CMK (cell line): ENCODE data around the genes PMFBP1 and RFWD3.

GRCh38 chr16:72172081-72172828 is at the start of gene PMFBP1:
TSS of gene PMFBP1 (minus strand) at chr16:72172155.
- RRBS: no CpG with 5 or more reads among the region's 7 CpGs

DNA sequence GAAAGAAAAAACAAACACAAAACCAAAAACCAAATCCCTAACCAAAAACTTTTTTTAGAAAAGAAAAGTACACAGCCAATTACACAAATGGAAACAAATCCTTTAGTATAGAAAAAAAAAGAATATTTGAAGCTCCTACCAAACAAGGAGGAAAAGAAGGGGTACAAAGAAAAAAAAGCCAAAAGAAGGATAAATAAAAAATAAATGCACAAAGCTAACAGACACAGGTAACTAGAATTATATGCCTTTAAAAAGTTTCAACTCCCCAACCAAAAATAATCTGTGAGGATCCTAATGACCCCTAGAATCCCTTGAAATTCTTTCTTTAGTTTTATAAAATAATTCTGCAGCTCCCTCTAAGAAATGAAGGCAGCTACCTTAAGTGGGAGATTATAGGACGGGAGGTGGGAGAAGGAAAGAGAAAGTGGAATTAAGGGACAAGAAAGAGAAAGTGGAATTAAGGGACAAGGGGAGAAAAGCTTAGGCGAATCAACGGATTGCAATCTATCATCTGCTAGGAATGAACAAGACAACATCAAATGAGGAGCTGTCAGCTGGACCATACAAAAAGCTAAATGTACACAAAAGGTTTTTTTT is 262.2 kb downstream of the ZFHX3 start:
- RRBS: no CpG with 5 or more reads among the region's 3 CpGs

DNA sequence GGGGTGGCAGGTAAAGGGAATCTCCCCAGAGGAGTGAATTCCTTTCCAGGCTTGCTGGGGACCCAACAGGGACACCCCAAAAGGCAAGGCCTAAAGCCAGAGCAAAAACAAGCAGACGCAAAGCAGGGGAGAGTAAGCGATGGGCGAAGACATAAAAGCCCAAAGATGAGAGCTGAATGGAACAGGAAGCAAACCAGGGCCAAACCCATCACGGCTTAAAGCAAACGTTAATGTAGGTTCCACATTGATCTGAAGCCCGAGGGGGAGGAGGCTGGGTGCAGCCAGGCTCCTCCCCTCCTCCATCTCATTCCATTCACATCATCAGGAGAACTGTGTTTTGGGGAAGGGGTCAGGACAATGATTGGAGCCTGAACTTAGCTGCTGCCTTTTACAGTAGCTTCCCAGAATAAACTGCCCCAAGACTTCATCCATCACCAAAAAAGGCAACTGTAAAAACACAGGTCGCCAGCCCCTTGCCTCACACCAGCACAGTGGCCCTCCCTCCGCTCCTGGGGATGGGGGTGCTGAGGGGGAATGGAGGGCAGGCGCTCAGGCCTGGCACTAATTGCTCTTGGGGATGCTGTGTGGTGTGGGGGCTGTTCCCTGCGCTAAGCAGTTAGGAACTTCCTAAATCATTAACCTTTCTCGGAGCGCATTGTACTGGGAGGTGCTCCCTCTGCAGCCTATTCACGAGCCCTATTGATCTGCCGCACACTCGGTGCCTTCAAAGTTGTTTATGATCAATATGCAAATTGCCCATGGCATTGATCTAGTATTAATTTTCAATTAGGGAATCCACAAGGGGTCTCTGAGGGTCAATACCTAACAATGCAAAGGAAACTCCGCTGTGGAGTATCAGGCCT is 200.1 kb downstream of the ZFHX3 start:
- RRBS: no CpG with 5 or more reads among the region's 16 CpGs

- RRBS: no CpG with 5 or more reads among the region's 27 CpGs
These were observed 199.1 kb downstream of the ZFHX3 start for GRCh38 chr16:72848492-72849595.

DNA sequence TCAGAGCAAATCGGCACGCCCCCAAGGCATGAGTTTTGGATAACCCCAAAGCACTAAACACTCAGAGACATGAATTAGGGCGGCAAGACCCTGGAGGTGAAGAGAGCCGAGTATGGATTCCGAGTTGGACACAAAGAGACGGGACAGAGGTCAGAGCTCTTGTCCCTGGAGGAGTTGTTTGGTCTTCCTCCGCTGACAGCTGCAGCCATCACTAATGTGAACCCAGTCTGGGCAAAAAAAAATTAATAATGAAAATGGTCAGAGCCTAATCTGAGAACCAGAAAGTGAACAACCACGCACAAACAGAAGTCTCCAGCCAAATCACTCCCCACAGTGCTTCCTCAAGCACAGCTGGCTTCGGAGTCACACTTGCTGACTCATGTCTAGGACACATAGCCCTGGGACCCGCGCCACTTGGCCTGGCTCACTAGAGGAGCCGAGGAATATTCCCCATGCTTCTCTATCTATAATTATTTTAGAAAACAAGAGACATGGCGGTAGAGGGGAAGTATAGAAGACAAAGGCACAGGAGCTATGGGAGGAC is 109.2 kb downstream of the ZFHX3 start:
- RRBS: no CpG with 5 or more reads among the region's 13 CpGs

GRCh38 chr16:72958262-72959298 is 89.3 kb downstream of the ZFHX3 start:
- RRBS: no CpG with 5 or more reads among the region's 40 CpGs

DNA sequence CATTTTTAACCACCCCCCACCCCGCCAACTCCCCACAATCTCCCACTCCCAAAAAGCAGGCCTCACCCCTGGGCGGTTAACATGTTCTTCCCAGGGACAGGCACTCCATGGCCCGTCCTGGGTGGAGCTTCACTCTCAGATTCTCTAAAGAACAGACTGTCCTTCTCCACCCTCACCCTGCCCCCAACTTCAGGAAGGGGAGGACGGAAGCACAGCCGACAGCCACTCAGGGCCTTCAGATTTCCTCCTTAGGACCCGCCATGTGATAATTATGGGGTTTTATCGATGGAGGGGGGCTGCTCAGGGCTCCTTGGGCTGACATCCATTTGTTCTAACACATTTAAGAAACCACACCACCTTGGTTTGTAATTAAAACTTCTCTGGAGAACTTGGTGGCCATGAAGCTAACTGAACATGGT is 61.9 kb downstream of the ZFHX3 start:
- RRBS: no CpG with 5 or more reads among the region's 7 CpGs

- RRBS: no CpG with 5 or more reads among the region's 11 CpGs
These were observed 4.1 kb downstream of the ZFHX3 start for GRCh38 chr16:73043475-73044523.

DNA sequence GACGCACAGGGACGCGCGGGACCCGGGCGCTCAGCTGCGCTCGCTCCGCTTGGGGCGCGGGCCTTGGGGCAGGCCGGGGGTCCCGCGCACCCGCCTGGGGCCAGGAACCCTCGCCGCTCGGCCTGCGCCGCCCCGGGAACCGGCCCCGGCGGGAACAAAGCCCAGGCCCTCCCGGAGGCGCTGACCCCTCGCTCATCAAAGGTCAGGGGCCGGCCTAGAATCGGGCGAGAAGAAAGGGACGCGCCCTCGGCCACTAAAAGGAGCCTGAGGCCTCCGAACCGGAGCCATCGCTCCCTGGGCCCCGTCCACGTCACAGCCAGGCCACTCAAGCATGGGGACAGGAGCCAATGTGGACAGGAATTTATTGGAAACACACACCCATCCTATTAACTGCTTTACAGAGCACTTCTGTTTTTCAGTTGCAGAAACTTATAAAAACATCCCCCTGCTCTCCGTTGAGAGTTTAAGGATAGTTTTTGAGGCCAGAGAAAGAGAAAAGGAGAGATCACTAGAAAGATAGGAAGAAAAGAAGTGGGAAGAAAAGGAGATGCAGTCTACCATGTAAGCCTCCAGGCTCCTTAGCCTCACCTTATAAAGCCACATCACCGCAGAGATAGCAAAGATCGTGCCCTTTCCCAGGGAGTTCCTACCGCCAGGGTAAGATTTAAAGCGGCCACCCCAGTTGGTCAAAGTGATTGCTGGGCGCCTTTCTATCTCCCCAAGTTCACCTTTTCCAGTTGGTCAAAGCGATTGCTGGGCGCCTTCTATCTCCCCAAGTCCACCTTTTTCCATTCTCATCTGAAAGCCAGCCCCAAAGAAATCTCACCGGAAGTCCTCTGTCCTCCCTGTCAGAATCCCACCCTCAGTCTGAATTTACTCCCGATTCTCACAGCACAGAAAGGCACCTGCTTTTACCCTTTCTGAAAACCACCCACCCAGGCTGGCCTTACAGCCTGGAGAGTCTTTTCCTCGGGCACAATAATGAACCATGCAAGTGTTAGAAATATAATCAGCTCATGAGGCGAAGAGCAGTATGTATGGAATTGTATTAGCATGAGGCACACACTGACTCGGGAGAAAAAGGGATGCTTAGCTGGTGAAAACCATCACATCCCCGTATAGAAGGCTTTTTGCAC is 797 bp upstream of the ZFHX3 start:
- RRBS: 8% methylated on average over 28 of the region's 52 CpGs

DNA sequence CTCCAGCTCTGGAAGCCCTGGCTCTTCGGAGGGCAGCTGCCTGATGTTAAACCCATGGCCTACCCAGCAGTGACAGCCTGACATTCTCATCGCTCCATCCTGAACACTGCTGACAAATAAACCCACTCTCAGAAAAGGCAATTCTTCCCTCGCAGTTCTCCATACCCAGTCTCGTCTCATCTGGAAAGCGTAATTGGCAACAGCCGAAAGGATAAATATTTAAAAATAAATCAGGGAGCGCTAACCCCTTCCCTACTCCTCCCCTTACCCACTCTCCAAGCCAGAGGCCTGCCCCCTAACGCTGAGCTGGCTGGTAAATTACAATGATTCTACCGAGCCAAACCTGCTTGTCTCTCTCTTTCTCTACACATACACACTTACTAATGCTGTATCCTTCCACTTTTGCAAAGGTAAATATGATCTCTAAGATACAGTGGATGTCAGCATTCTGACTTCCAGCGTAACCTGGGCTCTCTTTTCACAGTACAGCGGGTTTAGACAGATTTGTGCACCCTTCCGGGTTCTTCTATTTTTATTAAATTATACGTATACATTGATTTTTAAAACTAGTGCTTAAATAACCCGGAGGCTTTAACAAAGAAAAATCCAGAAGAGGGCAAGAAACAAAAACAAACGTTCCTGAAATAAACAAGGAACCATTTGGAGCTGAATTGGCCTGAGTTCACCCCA is 2.9 kb upstream of the ZFHX3 start:
- RRBS: 91% methylated on average over 1 of the region's 15 CpGs

GRCh38 chr16:73056400-73056754 is 8.4 kb upstream of the ZFHX3 start:
- RRBS: no CpG with 5 or more reads among the region's 4 CpGs

GRCh38 chr16:73068418-73069471 is 20.8 kb upstream of the ZFHX3 start:
- RRBS: no CpG with 5 or more reads among the region's 14 CpGs

- RRBS: no CpG with 5 or more reads among the region's 10 CpGs
These were observed 74.9 kb upstream of the ZFHX3 start for GRCh38 chr16:73122629-73123524.

- RRBS: no CpG with 5 or more reads among the region's 15 CpGs
These were observed 122.6 kb upstream of the ZFHX3 start for GRCh38 chr16:73170429-73171125.

GRCh38 chr16:73192317-73193069 is 144.6 kb upstream of the ZFHX3 start:
- RRBS: no CpG with 5 or more reads among the region's 19 CpGs

- RRBS: no CpG with 5 or more reads among the region's 9 CpGs
These were observed 24.3 kb downstream of the PSMD7 start for GRCh38 chr16:74320590-74321588.

DNA sequence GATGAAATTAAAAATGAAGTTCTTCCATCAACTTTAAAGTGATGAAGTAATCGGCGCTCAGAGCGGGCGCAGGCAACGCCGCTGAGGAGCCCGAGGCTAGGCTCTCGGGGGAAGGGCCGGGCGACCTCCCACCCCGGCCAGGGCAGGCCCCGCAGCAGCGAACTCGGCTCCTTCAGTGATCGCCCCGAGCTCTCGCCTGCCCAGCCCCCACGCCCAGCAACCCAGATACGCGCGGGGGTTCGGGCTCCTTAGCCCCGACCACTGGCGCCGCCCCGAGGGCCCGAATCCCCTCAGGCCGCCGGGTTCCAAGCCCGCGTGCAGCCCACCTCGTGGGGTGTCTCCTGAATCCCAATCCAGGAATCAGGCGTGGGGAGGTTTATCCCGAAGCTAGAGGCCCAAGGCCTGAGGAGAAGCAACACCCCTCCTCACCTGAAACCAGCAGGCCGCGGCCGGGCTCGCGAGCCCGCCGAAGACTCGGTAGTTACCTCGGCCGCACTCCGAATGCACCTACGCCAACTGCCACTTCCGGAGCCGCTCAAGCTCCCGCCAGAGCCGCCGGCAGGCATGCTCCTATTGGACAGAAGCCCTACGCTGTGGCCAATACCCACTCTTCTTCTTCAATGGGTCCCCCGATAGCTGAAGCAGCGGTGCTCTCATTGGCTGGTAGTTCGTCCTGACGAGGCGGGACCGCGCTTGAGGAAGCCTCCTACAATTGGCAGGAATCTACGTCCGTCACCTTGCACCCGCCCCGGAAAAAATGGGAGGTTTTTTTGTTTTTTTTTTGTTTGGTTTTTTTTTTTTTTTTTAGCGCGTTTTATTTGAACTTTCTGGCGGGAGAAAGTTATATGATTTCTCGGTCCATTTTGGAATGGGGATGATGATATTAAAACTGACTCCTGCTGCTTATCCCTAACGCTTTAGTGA is at the start of gene RFWD3:
TSS of gene RFWD3 (minus strand) at position 521 of the 924 bp plus-strand sequence.
- RRBS: under 1% methylated on average over 9 of the region's 68 CpGs

- RRBS: no CpG with 5 or more reads among the region's 10 CpGs
These were observed 36.8 kb downstream of the FA2H start for GRCh38 chr16:74737874-74738238.

GRCh38 chr16:74743526-74744410 is 30.9 kb downstream of the FA2H start:
- RRBS: no CpG with 5 or more reads among the region's 16 CpGs

GRCh38 chr16:74874198-74874722 is 99.6 kb upstream of the FA2H start:
- RRBS: 95% methylated on average over 1 of the region's 16 CpGs